Bile duct (tissue), 1 donor: ENCODE data around the gene DNAH5.

DNA sequence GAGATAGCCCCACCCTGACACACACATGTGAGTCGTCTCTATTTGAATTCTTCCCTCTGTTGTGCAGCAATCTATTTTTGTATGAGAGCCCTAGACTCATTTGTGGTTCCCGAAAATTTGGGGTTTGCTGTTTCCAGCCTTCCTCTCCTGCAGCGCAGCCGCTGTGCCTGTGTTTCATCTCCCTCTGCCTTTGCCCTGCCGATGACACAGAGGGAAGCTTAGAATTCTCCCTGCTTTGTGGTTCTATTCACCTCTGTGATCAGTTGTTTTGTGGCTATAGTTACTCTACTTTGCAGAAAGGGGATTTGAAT lies 95.7 kb upstream of the DAP start:
- PRO-cap: no peak

DNA sequence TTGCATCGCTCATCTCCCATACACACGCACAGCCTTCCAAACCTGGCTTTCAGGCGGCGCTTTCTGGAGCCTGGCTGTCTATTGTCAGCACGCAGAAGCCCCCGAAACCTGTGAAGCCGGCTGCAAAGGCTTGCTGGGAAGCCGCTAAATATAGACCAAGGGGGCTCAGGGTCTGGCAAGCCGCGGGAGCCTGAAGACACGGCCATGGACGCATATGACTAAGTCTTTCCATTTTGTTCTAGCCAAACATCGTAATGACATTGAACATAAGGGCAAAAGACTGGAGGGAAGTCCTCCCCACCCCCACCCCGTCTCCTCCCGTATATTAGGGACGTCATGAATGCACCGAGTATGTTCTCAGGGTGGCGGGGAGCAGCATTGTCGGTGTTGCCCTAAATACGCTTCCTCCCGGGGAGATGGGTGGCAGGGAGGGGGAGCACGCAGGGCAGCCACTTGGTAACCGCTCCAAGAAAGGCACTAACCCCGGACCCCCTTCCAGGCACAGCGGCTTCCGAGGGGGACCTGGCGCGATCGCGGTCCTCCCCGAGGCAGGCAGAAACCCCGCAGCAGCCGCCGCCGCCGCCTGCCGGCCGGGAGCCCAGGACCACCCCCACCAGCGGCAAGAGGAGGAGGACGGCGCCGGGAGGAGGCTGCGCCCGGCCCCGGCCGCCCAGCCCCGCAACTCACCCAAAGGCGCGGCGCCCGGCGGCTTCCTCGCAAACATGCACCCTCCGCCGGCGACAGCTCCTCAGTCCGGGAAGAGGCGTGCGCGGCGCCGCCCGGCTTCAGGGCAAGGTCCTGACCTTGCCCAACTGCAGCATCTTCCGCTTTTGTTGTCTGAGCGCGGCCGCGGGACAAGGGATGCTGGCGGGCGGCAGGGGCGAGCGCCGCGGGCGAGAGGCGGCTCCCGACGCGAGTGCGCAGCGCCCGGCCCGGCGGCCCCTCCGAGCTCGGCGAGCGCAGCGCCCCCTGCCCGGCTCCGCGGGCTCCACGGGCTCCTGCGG lies 814 bp downstream of the CTNND2 start:
- PRO-cap: unidirectional peak, plus-strand start at position 352 of the sequence

- PRO-cap: no peak
Measured at GRCh38 chr5:12662311-12663122, 758.3 kb upstream of the CTNND2 start.

GRCh38 chr5:13944407-13944906 lies at the start of gene DNAH5:
Gene DNAH5 (minus strand): TSS chr5:13944688.
- PRO-cap: no peak

DNA sequence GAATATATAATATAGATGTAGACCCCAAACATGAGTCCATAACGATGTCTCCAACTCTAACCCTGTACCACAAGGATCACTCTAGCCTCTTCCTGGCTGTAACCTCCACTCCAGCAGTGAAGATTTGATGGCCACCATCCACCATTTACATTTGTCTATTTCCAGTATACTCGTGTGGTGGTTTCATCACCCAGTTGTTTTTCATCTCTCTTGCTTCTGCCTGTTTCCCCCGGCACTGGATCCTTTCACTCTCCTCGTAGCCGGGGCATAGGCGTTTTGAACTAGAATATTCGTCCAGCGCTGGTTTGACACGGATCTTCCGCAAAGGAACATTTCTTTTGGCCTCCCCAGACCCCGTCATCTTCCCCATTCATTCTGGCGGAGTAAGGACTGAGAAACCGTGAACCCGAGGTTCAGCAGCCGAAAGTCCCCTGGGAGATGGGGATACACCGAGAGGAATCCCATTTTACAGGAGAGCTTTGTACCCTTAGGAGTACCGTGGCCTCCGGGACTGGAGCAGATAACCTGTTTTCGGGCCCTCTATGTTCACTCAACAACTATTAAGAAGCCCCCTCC lies 760 bp upstream of the TRIO start:
- PRO-cap: no peak

- PRO-cap: bidirectional peak, plus-strand start at chr5:14143825, minus-strand start at chr5:14143770; bidirectional peak, plus-strand start at chr5:14143885, minus-strand start at chr5:14143894
Measured at GRCh38 chr5:14143664-14144382, 681 bp downstream of the TRIO start.

GRCh38 chr5:14144383-14144537 lies 1.1 kb downstream of the TRIO start:
- PRO-cap: no peak

GRCh38 chr5:14151050-14151872 lies 8.1 kb downstream of the TRIO start:
- PRO-cap: no peak

- PRO-cap: no peak
Measured at GRCh38 chr5:14164613-14165203, 21.6 kb downstream of the TRIO start.

- PRO-cap: no peak
Measured at GRCh38 chr5:14167204-14167937, 24.2 kb downstream of the TRIO start.

GRCh38 chr5:14172084-14173047 lies 29.2 kb downstream of the TRIO start:
- PRO-cap: no peak

DNA sequence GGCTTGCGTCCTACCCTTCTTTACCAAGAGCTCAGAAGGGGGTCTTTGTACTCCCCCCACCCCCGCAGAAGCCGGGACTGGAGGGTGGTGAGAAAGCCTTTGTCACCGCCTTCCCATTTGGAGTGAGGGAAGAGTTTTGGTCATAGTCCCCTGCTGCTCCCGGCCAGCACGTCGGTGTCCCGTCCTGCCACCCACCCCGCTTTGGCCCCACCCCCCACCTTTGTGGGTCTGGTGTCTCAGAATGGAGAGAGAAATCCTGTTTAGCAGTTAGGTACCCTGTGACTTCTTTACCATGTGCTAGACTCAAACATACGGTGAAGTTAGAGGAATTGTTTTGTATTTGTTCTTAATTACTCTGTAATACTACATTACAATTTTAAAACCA lies 35.8 kb downstream of the TRIO start:
- PRO-cap: no peak

DNA sequence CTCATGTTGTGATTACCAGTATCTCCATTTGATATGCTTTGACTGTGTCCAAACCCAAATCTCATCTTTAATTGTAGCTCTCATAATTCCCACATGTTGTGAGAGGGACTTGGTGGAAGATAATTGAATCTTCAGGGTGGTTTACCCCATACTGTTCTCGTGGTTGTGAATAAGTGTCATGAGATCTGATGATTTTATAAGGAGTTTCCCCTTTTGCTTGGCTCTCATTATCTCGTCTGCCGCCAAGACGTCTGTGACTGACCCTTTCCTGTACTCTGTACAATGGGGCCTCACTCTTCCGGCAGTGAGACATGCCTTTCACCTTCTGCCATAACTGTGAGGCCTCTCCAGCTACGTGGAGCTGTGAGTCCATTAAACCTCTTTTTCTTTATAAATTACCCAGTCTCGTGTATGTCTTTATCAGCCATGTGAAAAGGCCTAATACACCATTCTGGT lies 59.4 kb downstream of the TRIO start:
- PRO-cap: no peak

GRCh38 chr5:14211979-14212527 lies 68.9 kb downstream of the TRIO start:
- PRO-cap: no peak

DNA sequence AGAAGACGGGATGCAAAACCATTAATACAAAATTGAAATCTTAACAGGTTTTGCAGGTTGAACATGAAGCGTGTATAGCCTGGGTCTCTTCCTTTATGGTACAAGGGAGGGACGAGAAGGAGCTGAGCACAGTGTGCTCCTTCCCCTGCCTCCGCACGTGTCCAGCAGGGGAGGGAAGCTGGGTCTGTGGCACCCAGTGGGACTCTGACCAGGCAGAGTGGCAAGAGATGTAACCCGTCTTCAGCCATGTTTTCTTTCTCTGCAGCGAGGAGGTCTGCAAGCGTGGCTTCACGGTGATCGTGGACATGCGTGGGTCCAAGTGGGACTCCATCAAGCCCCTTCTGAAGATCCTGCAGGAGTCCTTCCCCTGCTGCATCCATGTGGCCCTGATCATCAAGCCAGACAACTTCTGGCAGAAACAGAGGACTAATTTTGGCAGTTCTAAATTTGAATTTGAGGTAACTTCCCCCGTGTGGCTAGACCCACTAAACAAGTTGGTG lies 143.5 kb downstream of the TRIO start:
- PRO-cap: no peak

DNA sequence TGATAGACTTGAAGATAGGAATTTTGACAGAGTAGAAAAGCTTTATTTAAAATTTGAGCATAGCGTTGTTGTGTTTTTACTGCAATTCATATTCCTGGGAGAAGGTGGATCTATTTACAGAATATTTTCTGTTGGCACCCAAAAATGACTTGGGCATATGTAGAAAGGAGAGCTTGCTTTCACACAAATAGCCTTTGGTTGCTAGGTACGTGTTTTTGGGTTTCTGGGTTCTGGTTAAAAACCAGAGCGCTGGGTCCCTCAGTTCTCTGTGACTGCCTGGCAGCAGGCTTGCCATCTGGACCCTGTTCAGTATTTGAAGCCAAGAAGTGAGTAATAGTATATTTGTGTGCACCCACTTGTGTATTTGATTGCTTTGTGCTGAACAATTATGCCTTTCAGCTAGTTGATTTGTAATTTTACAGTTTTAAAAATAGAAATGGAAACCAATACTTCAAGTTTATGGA lies 153.3 kb downstream of the TRIO start:
- PRO-cap: no peak

DNA sequence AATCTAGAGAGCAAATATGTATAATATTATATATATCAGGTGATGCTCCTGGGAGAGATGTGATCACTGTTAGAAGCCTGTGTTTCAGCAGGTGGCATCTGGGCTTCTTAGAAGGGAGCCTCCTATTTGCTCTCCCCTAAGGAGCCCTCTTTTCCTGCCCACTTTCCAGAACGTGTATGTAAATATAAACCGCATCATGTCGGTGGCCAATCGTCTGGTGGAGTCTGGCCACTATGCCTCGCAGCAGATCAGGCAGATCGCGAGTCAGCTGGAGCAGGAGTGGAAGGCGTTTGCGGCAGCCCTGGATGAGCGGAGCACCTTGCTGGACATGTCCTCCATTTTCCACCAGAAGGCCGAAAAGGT lies 153.7 kb downstream of the TRIO start:
- PRO-cap: no peak

- PRO-cap: unidirectional peak, plus-strand start at chr5:14450142
Measured at GRCh38 chr5:14449736-14450613, 131.6 kb upstream of the OTULINL start.

- PRO-cap: no peak
Measured at GRCh38 chr5:14487574-14488345, 93.8 kb upstream of the OTULINL start.

GRCh38 chr5:14686842-14687787 lies 22.6 kb downstream of the OTULIN start:
- PRO-cap: no peak